ENCODE data around the gene BCAN.

DNA sequence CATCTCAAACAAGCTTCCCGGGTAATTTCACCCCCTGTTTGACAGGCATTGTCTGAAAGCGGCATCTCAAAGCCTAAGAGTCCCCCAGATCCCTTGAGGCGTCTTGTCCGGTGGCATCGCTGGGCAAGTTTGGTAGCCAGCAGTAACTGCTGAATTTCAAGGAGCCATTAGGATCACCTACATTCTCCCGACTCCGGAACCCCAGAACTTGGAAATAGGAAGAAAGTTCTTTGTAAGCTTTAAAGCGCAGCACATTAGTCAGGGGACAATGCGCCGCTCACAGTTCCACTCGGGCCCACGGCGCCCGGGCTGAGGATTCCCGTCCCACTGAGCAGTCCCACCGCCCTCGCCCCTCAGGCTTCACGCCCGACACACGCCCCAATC, 336 bp downstream of the IQGAP3 start:
- PRO-cap = no peak
- RAMPAGE, long total RNA, 2 experiments = no peak in any of the 2 experiments

- PRO-cap = unidirectional peak, plus-strand start at chr1:156582132
- RAMPAGE, long total RNA, 2 experiments = no peak in any of the 2 experiments
Measured at GRCh38 chr1:156581613-156582505, 2.3 kb downstream of the TTC24 start.

DNA sequence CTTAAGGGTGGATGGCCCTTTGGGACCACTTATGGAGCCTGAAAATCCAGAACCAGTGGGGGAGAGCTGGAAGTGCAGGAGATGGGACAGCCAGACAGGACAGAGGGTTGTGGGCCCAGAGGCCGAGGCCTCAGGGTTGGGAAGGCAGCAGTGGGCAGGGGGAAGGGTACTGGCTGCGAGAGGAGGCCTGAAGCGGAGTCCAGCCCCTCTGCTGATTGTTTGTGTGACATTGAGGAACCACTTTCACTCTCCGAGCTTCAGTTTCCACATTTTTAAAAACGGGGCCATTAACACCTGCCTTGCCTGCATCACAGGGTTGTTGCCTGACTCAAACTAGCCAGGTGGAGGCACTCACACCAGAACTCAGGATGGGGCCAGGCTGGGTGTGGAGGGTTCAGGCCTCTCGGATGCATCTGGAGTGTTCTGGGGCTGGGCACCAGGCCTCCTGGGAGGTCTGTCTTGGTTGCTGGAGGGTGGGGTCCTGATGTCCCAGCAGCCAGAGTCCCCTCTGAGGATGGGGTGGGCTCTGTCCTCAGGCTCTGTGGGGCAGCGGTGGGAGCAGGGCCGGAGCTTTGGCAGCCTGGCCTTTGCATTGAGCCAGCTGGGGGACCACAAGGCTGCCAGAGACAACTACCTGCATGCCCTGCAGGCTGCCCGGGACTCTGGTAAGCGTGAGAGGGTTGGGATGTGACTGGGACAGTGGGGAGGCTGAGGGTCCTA, 3.1 kb downstream of the TTC24 start:
- PRO-cap = no peak
- RAMPAGE, long total RNA, 2 experiments = no peak in any of the 2 experiments

DNA sequence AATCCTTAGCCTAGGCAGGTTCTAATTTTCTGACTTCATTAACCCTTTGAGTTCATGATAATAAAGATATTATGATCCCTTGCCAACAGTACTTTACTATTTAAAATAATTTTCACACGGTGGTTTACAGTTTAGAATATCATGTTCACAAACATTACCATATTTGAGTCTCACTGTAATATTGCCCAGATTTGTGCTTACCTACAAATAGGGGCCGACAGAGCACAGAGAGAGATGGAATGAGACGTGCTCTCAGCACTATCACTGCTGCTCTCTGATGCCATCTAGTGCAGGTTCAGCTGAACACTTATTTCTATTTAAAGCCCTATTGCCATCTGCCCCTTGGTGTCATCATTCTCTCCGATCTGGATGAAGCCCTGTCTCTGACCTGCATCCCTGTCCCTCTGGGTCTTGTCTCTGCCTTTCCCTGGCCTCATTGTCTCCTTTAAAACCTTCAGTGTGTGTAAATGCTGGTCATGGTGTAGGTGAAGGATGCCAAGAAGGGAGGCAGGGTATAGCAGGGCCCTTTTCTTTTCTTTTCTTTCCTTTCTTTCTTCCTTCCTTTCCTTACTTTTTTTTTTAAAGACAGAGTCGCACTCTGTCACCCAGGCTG, 11.1 kb upstream of the HAPLN2 start:
- PRO-cap = no peak
- RAMPAGE, long total RNA, 2 experiments = no peak in any of the 2 experiments

DNA sequence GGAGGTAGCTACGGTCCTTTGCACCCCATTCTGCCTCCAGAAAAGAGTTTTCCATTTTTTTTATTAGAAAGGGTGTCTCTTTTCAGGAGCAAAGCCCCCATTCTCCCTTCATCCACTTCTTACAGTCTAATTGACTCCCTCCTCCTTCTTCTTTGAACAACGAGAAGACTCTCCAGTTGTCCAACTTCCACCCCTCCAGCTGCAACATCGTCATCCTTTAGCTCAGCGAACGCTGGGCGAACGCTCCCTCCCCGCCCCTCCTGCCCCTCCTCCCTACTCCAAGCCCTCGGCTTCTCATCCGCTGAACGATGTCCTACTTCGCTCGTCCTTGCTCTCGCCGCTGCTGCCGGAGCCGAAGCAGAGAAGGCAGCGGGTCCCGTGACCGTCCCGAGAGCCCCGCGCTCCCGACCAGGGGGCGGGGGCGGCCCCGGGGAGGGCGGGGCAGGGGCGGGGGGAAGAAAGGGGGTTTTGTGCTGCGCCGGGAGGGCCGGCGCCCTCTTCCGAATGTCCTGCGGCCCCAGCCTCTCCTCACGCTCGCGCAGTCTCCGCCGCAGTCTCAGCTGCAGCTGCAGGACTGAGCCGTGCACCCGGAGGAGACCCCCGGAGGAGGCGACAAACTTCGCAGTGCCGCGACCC, at the start of gene BCAN:
TSS of gene BCAN (plus strand) at position 496 of the 636 bp plus-strand sequence.
- PRO-cap = no peak
- RAMPAGE, long total RNA, 2 experiments = no peak in any of the 2 experiments

GRCh38 chr1:156670956-156671841, 6.0 kb downstream of the NES start:
- PRO-cap = no peak
- RAMPAGE, long total RNA, 2 experiments = no peak in any of the 2 experiments

GRCh38 chr1:156688858-156689486, 11.8 kb upstream of the NES start:
- PRO-cap = no peak
- RAMPAGE, long total RNA, 2 experiments = no peak in any of the 2 experiments

GRCh38 chr1:156709721-156710276, 4.4 kb upstream of the CRABP2 start:
- PRO-cap = no peak
- RAMPAGE, long total RNA, 2 experiments = no peak in any of the 2 experiments

DNA sequence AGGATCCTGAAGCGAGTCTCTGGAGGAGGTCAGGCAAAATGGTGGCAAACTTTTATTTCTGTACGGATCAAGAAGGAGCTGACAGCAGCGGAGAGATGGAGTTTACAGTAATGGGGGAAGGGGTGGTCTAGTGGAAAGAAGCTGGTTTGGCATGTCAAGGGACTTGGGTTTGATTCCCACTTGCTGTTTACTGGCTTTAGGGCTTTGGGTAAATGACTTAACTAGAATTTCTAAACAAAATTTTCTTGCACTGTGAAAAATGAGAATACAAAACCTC, 3.7 kb upstream of the HDGF start:
- PRO-cap = no peak
- RAMPAGE, long total RNA, 2 experiments = no peak in any of the 2 experiments

GRCh38 chr1:156848231-156848655, 10.7 kb downstream of the INSRR start:
- PRO-cap = no peak
- RAMPAGE, long total RNA, 2 experiments = no peak in any of the 2 experiments

DNA sequence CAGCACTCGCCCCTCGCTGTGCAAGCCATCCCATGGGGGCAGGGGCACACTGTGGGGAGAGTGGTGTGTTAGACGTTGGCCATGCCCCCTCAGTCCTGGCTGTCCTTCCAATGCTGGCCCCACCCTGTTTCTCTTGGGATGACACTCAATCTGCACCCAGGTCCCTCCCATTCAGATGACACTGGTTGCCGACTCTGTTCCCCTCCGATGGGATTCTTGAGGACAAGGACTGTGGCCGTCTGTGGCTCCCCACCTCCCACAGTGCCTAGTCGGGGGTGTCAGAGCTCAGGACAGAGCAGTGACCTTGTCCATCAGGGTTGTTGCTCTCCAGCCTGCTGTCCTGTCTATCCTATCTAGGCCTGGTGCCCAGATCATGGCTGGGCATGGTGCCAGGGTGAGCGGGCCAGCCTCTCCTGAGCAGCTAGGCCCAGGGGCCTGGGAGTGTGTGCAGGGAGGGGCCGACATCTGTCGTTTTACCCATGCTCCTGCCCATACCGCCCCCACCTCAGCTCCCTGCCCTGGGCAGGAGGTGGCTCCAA, 6.7 kb downstream of the INSRR start:
- PRO-cap = no peak
- RAMPAGE, long total RNA, 2 experiments = no peak in any of the 2 experiments

GRCh38 chr1:156939285-156940122, 19.1 kb downstream of the LRRC71 start:
- PRO-cap = no peak
- RAMPAGE, long total RNA, 2 experiments = no peak in any of the 2 experiments

GRCh38 chr1:156994993-156995750, 50.4 kb downstream of the ARHGEF11 start:
- PRO-cap = no peak
- RAMPAGE, long total RNA, 2 experiments = no peak in any of the 2 experiments

DNA sequence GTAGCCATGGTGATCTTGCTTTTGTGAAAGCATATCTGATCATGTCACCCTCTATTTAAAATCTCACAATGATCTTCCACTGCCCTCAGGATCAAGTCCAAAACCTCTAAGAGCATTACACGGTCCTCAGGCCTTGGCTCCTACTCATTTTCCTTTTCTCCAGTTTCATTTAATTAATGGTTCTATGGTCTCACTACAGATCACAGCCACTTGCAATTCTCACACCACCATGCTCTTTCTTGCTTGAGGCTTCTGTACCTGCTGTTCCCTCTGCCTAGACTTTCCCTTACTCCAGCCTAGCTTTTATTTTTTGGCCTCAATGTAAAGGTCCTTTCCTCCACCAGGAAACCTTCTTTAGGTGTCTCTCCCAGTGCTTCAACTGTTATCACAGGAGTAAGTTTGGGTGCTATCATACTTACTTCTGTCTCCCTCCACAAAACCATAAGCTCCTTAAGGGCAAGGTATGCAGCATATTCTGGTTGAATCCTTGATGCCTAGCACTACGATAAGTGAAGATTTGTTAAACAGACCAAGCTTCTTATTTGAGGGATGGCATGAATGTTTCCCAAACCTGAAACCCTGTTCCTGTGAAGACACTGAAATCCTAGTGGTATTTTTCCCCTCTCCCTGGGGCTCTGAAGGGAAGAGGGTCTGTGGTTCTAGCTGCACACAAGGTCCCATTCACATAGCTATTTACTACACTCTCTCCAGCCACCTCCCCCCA, 11.9 kb downstream of the ARHGEF11 start:
- PRO-cap = no peak
- RAMPAGE, long total RNA, 2 experiments = no peak in any of the 2 experiments

- PRO-cap = no peak
- RAMPAGE, long total RNA, 2 experiments = no peak in any of the 2 experiments
Measured at GRCh38 chr1:157130250-157130760, 7.9 kb downstream of the ETV3 start.

DNA sequence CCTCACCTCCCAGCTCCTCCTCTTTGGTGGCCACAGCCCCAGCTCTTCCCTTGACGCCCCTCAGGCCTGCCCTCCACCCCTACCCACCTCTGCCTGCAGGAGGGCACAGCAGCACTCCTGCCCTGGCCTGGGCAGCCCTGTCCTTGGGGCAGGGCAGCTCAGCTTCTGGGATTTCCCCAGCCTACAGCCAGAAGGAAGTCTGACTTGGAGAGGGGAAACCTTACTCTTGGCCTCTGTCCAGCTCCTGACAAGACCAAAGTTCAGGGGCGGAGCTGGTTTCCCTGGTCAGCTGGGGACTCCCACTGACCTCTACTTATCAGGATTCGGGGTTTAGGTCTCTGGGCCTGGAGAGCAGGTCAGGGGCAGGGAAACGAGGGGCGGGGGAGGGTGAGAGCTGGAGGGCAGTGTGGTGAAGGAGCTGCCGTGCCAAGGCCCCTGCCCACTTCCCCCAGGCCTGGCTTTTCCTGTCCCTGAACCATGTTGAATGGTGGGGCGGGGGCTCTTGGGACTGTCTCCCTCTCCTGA, 16.7 kb upstream of the ETV3 start:
- PRO-cap = no peak
- RAMPAGE, long total RNA, 2 experiments = no peak in any of the 2 experiments

- PRO-cap = unidirectional peak, plus-strand start at chr1:157240951; unidirectional peak, plus-strand start at chr1:157240979; unidirectional peak, plus-strand start at chr1:157241025; unidirectional peak, plus-strand start at chr1:157241063
- RAMPAGE, long total RNA, 2 experiments = no peak in any of the 2 experiments
Measured at GRCh38 chr1:157240816-157241198, 102.6 kb upstream of the ETV3 start.

DNA sequence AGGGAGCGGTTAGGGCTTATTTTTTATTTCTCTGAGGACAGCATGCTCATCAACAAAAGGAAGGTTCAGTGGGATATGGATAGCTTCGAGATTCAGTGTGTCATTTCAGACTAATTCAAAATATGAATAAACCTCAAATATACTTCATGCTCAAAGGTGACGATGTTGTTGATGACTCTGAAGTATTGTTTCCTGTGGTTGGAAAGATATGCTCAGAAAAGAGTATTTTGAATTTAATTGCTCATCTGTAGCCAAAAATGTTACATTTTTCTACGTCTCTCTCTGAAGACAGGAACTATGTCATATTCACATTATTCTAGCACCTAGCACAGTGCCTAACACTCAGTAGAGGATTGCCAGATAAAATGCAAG, 1.8 kb upstream of the FCRL3 start:
- PRO-cap = no peak
- RAMPAGE, long total RNA, 2 experiments = no peak in any of the 2 experiments

DNA sequence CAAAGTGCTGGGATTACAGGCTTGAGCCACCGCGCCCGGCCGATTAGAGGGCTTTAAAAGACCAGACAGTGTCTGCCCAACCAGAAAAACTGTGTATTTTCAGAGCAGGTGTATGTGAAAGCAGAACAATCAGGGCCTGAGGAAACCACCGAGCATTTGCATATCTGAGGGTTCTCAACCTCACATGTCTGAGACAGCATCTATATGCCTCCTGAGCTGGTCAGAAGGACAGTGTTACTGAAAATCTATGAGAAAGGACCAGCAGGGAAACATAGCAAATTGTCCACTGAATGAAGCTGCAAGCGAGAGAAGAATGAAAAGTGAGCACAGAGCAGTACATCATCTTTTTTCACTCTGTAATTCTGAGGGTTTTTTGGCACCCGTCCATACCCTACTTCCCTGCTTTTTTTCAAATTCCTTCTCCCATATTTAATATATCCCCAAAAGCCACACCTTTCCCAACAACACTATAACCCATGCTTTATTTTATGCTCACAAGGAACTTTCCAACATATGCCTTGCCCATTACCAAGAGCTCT, 26.4 kb upstream of the FCRL3 start:
- PRO-cap = no peak
- RAMPAGE, long total RNA, 2 experiments = no peak in any of the 2 experiments

GRCh38 chr1:157995101-157996328, 2.1 kb downstream of the KIRREL1 start:
- PRO-cap = no peak
- RAMPAGE, long total RNA, 2 experiments = no peak in any of the 2 experiments

All from body of pancreas (tissue), 2 donors.